Rectum (tissue), 1 donor: ENCODE data around the gene ZC3H11B.

DNA sequence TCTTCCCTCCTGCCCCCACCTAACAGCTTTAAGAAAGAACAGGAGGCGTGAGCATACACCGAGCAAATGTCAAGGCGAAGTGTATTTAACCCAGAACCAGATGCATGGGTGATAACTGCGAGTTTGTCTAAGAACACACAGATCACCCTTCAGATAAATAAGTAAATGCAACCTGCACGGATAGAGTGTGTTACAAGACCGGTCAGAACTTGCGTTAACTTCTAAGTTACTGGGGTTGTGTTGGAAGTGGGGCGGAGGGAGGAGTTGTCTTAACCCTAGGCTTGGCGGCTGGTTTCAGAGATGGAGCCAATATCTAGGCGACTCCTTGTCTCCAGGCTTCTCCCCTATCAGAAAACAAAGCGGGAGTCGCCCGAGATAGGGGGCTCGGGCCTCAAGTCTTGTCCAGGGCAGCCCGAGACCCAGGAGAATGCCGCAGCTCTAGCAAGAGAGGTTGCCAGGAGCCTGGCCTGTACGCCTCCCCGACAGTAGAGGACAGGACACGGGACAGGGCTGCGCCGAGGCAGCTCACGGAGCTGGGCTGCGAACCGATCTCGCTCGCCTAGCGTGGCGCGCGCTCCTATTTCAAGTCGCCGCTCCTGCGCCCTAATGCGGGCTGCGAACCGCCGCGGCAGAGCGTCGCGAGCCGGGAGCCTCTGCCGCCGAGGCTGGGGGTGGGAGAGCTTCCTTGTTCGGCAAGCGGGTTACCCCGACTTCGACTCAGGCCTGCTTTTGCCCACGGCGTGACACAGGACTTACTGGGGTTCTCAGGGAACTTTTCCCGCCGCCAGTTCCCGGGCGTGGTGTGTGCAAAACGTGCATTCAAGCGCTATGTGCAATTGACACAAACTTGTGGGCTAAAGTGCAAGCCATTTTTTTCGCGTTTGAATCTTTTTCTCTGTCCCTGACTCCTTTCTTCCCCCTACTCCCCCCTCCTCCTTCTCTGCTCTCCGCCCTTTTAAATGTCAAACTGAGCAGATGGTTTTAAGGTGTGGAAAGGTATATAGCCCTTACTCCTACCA is 2.6 kb upstream of the PROX1 start:
- PRO-cap = no peak

- PRO-cap = no peak
Observed at GRCh38 chr1:214014718-214015203, 27.0 kb downstream of the PROX1 start.

DNA sequence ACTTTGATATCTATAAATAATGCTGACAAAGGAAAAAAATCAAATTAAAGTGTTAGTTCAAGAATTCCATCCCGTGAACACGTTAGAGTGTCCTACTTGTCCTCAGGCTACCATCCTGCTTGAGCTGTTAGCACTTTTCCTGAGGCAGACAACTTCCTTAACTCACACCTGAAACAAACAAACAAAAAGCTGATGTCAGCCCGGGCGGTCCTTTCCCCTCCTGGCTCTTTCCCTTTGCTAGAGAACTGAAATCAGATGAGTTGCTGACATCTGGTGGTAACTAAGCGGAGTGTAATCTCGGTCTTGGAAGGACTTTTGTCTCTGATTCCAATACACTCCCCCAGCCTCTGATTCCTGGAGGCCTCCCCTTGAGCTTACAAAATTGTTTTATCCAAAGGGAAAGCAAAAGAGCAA is 135.3 kb downstream of the PROX1 start:
- PRO-cap = no peak

- PRO-cap = no peak
Observed at GRCh38 chr1:214377779-214378305, 96.9 kb downstream of the SMYD2 start.

DNA sequence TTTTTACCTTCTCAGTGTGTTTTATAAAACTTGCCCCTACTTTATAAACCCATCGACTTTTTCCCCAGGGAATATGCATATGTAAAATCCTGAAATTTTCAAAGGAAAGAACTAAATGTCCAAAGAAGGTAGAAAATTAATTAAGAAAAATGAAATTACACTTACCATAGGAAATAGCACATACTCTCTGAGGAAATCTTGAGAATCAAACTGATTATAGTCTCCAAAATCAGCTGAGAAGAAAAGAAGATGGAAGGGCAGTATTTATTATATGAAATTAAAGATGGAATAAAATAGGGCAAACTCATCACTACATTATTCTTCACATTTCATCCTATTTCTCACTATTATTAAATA is 130.5 kb downstream of the SMYD2 start:
- PRO-cap = no peak

- PRO-cap = no peak
Observed at GRCh38 chr1:214547513-214547981, 3.9 kb downstream of the PTPN14 start.

DNA sequence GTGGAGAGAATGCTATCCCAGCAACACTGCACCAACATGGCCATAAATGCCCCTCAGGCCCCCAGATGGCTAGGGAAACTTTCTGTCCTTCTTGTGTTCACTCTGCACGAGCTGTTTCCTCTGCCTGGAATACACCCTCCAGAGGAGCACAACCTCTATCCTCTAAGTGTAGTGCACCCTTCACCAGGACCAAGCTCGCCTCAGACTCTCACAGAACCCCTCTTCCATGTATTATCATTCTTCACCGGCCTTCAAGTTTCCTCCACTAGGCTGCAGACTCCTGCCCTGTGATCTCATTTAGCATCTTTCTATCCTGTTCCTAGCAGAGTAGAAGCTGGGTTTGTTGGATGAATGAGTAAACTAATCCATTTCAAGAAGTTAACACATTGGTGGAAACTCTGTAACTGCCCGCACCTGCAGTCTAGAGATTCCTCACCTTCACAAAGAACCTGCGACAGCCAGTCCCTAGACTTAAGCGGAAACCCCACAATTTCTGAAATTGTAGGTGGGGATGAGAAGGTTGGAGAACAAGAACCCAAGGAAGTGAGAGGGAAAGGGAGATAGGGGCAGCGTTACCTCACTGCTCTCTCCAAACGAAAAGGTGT is 1.4 kb downstream of the PTPN14 start:
- PRO-cap = no peak

- PRO-cap = no peak
Observed at GRCh38 chr1:215620501-215621589, 53.7 kb downstream of the KCTD3 start.

DNA sequence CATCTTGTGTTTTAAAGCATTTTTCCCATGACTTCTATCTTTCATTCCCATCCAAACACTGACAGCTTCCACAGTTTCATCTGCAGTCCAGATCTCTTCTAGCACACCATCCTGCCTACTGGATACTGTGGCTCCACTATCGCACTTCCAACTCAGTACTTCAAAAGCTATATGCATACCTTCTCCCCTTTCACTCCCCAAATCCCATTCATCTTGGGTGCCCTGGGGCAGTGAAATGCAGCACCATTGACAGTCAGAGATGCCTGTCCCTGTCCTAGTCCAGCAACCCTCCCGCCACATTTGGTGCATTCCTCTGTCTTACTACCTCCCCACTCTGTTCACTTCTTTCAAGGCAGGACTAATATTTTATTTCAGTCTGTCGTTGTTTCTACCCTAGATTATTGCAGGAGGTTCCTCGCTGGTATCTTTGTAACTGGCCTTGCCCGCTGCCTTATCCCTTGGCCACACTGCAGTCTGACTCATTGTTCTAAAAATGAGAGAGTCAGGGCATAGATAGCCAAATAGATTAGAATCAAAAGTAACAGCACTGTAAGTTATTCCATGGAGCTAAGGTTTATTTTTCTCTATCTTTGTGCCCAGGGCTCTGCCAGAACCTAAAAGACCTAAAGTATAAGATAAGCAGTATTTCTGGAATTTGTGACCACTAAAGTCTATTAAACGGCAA is 96.7 kb downstream of the ESRRG start:
- PRO-cap = no peak

DNA sequence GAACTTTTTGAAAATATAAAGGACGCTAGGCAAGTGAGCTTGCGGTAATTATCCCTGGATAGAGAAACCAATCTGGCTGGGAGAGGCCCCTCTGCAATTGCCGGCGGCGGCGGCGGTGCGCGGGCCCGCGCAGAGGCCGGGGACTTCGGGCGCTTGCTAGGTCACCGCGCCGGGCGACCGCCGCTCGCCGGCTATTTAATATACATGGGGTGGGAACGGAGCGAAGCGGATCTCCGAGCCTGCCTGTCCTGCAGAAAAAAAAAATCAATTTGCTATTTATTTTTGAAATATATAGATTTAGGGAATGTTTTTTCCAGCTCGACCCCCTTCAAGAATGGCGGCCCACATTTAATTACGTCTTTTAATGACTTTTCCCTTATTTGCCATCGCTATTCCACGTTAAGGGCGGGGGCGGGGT is 416.4 kb upstream of the ESRRG start:
- PRO-cap = no peak

DNA sequence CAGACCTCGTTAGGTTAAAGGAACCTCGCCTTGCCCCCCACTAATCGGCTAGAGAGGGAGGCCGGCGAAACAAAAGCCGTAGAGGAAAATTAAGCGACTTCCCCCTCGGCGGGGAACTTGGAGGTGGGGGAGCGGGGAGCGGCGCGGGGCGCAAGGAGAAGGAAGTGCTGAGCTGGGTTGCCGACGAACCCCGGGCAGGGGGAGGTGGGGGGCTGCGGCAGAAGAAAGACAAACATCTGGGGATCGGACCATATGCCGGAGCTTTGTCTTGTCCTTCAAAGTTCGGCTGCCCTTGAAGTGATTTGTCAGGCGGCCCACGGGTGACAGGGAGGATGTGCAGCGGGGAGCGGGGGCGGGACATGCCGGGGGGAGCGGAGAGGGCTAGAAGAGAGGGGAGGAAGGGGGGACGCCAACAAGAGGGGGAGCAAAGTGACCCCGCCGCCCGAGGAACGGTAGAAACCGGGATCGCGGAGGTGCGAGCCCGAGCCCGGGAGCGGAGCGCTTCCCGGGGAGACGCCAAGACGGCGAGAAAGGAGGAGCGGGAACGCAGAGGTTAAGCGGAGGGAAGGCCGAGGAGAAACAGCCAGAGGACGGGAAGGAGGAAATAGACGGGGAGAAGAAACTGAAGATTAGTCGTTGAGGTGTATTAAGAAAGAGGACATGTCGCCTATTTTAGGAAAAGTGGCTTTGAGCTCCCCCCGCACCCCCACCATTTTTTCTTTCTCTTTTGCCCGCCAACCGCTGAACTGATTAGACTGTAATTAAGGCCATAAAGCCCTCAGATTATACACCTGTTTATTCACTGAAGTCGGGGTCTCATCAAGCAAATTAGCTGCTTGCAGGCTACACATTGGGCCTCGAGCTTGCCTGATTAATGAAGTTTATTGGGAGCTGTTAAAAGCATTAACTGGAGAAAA is 119.7 kb upstream of the RRP15 start:
- PRO-cap = bidirectional peak, plus-strand start at position 511 of the sequence, minus-strand start at position 304 of the sequence

DNA sequence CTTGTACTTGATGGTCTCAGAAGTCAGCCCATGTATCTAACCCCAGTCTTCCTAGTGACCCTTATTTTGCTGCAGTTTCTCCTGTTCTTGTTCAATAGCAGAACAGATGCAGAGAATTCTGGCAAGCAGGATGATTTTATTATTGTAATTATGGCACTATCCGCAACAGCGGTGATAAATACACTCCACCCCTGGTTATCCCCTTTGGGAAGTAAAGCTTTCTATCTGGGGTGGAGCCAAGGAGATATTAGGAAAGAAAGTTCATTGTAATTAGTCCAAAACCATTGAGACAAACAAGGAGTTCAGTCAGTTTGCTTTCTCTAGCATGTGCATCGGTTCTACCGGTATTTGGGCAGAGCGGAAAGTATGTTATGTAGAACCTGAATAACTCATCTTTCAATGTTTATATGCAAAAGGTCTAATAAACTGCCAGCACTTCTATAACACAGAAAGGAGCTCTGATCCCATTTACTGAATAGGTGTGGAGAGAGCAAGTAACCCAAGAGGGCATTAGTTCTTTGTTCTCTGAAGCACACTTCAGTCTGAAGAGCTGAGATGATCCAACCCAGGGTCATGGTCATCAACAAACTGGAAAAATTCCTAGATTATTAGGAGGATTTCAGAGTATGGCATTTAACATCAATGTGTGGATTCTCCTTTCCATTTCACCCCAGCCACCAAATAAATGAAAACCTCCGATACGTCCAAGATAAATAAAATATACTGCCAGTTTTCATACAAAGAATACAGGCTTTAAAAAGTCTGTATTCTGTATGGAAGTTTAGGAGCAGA is 3.5 kb downstream of the TGFB2 start:
- PRO-cap = no peak

GRCh38 chr1:218349918-218350467 is 4.9 kb downstream of the TGFB2 start:
- PRO-cap = no peak

GRCh38 chr1:218459853-218460903 is 115.0 kb downstream of the TGFB2 start:
- PRO-cap = no peak

DNA sequence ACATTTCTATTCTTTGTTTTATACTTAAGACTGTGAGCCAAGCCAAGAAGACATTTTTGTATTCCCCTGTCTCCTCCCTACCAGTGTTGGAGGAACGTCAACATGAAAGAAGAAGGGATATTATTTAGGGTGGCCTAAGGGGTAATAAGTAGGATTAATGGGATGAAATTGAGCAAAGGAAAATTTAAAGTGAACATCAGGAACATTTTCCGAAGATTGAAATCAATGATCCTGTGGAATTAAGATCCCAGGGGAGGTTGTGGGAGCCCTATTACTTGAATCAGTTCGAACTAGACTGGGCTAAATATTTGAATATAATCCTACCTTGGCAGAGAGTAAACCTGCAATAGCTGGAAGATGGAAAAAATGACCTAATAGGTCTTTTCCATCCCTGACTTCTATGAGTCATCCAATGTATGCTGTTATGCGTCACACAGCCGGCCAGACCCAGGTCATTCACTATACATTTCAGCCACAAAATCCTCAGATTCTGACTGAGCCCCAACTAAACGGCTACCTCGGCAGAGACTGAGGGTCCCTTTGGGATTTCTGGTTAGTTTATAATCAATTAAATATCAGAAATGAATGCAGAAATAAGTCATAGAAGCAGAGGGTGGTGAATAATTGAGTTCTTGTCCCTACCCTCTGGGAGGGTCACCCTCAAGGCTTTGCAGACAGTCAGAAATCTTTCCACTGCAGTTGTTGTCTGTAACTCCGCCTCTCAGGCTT is 240.3 kb downstream of the TGFB2 start:
- PRO-cap = no peak

DNA sequence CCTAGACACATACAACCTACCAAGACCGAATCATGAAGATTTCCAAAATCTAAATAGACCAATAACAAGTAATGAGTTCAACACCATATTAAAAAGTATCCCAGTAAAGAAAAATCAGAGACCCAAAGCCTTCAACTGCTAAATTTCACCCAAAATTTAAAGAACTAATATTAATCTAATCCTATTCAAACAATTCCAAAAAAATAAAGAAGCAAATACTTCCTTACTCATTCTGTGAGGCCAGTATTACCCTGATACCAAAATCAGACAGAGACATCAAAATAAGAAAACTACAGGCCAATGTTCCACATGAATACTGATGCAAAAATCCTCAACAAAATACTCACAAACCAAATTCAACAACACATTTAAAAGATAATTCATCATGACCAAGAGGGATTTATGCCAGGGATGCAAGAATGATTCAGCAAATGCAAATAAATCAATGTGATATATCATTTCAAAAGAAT is 81.7 kb upstream of the LYPLAL1 start:
- PRO-cap = no peak

DNA sequence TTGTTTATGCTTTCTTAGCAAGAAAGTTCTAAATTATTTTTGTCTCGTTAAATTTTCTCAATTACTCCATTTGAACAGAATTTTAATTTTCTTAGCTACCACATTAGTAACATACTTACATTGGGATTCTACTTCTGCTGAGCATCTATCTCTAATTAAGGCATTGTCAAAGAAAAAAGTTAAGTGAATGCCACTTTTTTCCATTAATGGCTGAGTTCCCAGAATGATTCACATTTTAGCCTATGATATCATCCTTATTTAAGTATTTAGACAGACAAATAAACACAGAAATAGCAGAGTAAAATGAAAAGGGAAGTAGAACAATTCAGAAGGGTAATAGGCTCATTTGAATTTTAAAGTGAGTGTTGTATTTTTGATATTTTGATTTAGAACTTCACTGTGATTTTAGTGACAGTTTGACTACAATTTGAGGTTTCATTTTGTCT is 15.3 kb downstream of the LYPLAL1 start:
- PRO-cap = no peak

GRCh38 chr1:219612975-219613247 is at the start of gene ZC3H11B:
Gene ZC3H11B (minus strand): TSS chr1:219613105.
- PRO-cap = no peak

DNA sequence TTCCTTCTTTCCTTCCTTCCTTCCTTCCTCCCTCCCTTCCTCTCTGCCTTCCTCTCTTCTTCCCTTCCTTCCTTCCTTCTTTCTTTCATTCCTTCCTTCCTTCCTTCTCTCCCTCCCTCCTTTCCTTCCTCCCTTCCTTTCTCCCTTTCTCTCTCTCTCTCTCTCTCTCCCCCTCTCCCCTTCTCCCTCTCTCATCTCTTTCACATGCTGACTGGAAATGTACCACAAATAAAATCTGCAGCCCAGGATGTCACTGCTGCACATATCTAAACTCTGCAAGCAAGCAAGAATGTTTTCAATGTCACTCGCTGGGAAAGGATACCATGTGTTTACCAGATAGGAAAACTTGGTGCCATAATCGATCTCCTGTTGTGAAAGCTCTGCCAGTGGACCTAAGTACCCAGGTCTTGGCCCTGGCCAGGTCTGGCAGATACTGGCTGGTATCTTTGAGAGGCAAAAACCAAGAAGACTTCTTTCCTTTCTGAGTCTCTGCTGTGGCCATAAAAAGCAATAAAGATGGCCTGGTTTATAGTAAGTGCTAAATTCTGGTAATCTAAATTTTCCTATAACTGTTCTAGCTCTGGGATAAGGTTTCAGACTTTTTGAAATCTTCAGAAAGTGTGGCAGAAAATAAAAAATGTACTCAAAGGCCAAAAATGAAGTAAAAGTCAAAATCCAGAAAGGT is 13.3 kb upstream of the SLC30A10 start:
- PRO-cap = no peak

GRCh38 chr1:220300336-220300838 is 28.1 kb upstream of the RAB3GAP2 start:
- PRO-cap = bidirectional peak, plus-strand start at chr1:220300673, minus-strand start at chr1:220300537